Brain (tissue), 1 donor: ENCODE measurements around the genes TIGIT, ZBTB20 and IGSF11.

GRCh38 chr3:114293419-114294482 is at the start of gene TIGIT:
TSS of gene TIGIT (plus strand) at chr3:114294028.
- RRBS: no CpG with 5 or more reads among the region's 9 CpGs

- RRBS: no CpG with 5 or more reads among the region's 4 CpGs
Measured at GRCh38 chr3:114417245-114417628, 123.4 kb downstream of the TIGIT start.

DNA sequence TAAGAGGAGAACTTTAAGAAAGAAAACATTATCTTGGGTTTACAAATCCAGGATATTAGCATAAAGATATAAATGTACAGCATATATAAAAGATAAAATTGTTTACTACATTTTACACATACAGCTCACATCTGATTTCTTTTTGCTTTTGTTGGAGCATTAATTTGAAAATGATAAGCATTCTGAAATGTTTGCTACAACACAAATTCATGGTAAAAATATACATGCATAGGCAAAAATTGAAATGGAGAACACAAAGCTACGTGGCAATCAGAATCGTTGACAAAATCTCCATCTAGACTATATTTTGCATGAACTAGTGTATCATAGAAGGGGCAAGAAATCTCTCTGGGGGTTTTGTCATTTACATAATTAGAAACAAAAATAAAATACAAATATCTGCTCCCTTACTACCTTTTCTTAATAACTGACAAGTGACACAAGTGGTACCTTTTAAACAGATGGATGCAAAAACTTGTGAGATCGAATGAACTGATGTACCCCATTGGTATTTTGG is 159.2 kb downstream of the TIGIT start:
- RRBS: no CpG with 5 or more reads among the region's 3 CpGs

DNA sequence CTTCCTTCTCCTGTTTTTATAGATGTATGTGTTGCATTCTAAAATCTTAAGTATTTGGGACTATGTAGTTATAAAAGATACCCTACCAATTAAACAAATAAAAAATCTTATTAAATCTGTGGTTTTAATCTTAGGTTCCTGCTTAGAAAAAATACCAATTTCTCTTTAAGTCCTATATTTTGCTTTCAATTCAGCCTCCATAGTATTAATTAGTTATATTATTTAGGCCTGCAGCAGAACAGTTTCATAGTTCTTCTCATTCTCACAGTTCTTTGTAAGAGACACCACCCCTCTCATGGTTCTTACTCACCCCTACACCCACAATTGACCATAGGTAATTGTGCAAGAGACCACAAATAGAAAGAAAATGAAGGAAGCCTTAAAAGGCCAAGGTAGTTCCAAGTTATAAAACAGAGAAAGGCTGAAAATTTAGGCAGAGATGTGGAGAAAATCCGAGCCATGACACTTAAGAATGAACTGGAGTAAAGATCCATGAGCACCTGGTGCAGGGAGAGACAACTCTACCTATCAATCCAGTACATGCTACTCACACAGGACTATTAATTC is 415.3 kb downstream of the TIGIT start:
- RRBS: no CpG with 5 or more reads among the region's 1 CpG

GRCh38 chr3:114712995-114713522 is 419.2 kb downstream of the TIGIT start:
- RRBS: no CpG with 5 or more reads among the region's 6 CpGs

DNA sequence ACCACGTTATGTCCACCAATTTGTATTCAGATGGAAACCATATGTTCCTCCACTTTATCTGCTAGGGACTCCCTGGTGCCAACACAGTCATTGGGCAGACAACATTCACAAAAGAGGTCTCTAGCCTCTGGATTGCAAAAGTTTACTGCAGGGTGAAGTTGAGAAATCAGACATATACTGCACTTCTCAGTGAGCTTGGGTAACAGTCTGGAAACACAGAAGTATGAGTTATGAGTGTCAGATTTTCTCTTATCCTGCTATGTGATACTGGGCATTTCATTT is 387.7 kb downstream of the ZBTB20 start:
- RRBS: no CpG with 5 or more reads among the region's 1 CpG

- RRBS: no CpG with 5 or more reads among the region's 1 CpG
Measured at GRCh38 chr3:114902619-114903359, 244.3 kb downstream of the ZBTB20 start.

GRCh38 chr3:115007912-115008688 is 139.0 kb downstream of the ZBTB20 start:
- RRBS: no CpG with 5 or more reads among the region's 2 CpGs

GRCh38 chr3:115146510-115147374 is at the start of gene ZBTB20:
TSS of gene ZBTB20 (minus strand) at chr3:115147288.
- RRBS: no CpG with 5 or more reads among the region's 72 CpGs

GRCh38 chr3:117481706-117481942 is 1036.3 kb upstream of the LSAMP start:
- RRBS: no CpG with 5 or more reads among the region's 2 CpGs

DNA sequence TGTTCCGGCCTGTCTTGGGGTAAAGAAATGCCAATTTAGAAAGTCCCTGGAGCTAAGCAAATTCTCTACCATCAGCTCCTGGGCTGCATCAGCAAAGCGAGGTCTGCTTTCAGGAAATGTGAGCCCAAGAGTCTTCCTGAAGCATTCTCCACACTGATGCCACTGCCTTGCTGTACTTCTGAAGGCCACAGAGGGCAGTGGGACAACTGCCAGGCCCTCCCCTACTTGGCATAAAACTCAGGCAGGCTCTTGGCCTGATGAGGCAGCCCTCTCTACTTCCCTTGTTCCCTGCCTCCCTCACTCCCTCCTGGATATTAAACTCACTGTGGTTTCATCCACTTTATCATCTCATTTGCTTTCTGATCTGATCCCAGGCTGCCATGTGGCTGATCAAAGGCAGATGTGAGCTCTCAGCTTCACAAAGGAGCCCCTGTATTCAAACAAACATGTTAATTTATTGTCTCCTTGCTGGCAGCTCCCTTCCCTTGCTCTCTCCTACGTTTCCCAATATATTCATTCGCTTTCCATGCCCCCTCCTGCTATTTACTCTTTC is 533.5 kb downstream of the IGSF11 start:
- RRBS: no CpG with 5 or more reads among the region's 4 CpGs

DNA sequence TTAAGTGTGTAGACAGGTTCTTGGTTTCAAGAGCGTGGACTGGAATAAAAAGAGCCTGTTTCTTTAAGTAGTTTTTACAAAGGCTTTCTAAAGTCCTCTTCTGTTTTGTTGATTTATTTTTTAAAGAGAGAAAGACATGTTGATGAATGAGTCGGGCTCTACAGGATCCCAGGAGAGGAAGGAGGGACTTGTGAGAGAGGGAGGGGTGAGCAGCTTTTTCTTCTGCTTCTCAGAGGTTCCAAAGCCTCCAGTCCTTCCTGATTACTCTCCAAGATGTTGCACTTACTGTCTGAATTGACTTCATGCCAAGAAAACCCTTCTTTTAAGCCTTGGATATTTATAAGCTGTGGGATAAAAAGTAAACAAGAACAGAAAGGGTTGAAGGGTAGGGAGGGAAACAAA is 457.4 kb downstream of the IGSF11 start:
- RRBS: no CpG with 5 or more reads among the region's 2 CpGs

DNA sequence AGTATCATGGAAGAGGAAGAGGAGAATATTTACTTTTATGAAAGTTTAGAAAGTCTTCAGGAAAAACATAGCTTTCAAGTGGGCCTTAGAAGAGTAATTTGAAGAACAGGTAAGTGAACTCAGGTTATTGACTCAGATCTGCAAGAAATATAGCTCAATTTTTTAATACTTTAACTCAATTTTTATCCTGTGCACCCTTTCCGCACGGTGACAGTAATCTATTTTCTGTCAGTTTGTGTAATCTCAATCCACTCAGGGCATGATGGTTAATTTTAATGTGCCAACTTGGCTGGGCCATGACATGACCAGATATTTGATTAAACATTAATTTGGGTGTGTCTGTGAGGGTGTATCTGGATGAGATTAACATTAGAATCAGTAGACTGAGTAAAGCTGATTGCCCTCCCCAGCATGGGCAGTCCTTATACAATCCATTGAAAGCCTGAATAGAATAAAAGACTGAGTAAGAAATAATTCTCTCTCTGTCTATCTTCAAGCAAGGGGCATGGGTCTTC is 433.6 kb downstream of the IGSF11 start:
- RRBS: no CpG with 5 or more reads among the region's 2 CpGs

DNA sequence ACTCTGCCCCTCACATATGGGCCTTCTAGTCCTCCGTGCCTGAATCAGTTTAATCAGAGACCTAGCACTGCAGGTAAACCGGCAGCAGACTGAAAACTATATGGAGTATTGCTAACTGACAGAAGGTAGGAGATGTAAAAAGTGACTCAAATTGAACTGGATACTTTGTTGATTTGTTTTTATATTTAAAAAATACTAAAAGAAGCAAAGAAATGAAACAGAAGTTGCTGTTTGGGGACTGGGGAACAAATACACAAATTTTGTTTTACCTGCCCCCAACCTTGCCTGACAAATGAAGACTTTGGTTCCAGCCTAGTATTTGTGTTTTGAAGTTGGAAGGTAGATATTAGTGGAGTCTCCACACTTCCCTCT is 230.0 kb downstream of the IGSF11 start:
- RRBS: no CpG with 5 or more reads among the region's 2 CpGs

GRCh38 chr3:118809919-118810251 is 224.8 kb downstream of the IGSF11 start:
- RRBS: no CpG with 5 or more reads among the region's 4 CpGs

- RRBS: 2% methylated on average over 30 of the region's 108 CpGs
Measured at GRCh38 chr3:119033945-119035432, at the start of gene IGSF11. TSS of gene IGSF11 (minus strand) at chr3:119034846.

DNA sequence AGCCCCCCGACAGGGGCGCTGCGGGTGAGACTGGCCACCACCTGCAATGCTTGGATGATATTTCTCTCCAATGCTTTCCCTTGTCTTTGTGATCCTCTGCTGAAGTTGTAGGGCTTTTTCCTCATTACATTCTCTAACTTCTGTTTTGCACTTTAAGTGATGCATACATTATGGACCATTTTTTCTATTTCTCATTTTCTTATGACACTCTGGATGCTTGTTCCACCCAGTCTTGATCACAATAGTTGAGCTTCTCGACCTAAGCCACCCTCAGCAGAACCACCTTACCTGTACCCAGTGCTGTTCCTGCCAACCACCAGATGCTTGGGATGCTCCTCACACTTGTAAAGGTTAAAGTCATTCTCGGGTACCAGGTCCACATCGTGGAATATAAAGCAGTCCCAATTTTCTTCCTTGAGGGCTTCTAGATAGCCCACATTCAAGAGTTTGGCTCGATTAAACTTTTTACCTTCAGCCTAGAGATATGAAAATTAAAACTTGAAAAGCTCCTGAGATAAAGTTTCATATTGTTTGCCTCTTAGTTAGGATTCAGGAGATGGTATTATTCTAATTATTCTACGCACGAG is 16.8 kb downstream of the B4GALT4 start:
- RRBS: no CpG with 5 or more reads among the region's 9 CpGs

- RRBS: no CpG with 5 or more reads among the region's 14 CpGs
Measured at GRCh38 chr3:119497698-119498234, 581 bp upstream of the TIMMDC1 start.

- RRBS: no CpG with 5 or more reads among the region's 1 CpG
Measured at GRCh38 chr3:119996282-119996973, 97.8 kb downstream of the GSK3B start.

DNA sequence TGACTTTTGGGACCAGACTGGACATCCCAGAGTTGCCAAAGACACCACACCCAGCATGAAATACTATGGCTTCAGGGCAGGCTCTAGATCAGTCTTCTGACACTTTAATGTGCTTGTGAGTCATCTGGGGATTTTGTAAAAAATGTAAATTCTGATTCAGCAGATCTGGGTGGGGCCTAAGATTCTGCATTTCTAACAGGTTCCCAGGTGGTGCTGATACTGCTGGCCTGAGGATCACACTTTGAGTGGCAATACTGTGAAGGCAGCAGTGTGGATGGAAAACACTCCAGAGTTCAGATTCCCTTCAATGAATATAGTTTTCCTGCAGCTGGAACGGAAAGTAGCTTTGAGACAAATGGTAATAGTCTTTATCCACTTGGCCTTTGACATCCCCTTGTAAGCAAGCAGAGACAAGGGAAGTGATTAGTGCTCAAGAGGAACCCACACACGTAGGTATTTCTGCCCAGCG is 51.4 kb upstream of the GSK3B start:
- RRBS: no CpG with 5 or more reads among the region's 3 CpGs